Bronchial epithelial cell (primary cell): Measurements from ENCODE around the gene FGFR1OP2.

- RRBS, 2 experiments = no CpG with 5 or more reads among the region's 2 CpGs
These were observed 110.3 kb downstream of the BCAT1 start for GRCh38 chr12:24838513-24839014.

DNA sequence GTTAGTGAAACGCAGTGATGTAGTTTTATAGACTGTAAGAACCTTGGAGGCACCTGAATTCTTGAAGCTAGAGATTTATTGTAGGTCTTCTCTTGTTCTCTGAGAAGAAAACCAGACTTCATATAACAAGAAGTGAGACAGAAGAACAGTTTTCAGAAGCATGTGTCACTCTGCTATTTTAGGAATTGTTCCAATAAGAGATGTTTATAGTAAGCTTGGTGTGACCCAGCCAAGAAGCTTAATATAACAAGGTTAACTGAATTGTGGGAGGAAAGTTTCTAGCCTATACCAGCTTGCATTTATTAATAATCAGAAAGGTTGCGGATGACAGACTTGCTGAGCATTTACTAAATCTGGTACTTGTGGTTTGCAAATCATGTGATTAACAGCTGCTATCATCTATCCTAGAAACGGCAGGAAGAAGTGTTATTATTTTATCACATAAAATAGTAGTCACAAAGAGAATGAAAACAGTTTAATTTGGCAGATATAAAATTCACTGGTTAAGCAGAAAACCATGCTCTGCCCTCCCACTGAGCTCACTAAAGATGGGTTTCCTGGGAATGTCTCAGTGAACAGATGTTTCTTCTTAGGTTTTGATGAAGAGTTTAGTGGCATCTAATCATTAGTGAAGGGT, 49.2 kb upstream of the BCAT1 start:
- RRBS, 2 experiments = no CpG with 5 or more reads among the region's 3 CpGs

GRCh38 chr12:25213644-25214065, 18.6 kb downstream of the ETFRF1 start:
- RRBS, 2 experiments = no CpG with 5 or more reads among the region's 3 CpGs

DNA sequence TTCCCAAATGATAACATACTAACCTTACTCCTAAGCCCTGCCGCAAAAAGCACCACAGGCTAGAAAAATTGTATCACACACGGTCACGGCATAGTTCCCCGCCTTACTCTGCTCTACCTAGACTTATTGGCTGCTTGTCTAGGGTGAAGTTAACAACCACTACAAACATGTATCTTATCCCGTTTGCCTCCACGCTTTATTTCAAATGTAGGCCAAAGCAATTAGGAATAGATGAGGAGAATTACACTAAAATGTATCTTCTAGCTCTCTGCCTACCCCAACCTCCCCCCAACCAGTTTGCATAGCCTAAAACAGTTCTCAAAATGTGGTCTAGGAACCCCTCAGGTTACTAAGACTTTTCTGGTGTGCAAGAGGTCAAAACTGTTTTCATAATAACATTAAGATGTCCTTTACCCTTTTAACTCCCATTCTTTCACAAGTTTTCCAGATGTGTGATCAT, 3.4 kb downstream of the KRAS start:
- RRBS, 2 experiments = no CpG with 5 or more reads among the region's 6 CpGs

GRCh38 chr12:25387263-25387835, 136.6 kb upstream of the KRAS start:
- RRBS, 2 experiments = no CpG with 5 or more reads among the region's 11 CpGs

DNA sequence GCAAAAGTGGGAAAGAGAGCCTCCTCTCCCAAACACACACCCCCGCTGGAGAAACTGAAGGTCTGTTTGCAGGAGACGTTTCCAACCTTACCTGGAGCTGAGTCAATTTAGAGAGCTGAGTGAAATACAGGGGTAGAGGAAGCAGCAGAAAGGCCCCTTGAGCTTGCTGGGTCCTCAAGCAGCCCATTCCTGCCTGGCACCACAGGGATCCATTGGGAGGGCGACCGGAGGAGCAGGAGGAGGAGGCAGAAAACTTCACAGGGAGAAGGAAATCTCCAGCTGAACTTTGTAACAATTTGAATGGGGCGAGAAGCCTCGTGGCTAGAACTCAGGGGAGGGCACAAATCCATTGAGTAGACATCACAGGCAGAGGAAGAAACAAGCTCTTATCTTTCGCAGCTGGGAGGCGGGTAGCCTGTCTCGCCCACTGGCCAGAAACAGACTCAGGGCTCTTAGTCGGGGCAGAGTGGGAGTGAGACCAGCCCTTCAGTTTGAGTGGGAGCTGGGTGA, 77.5 kb upstream of the LMNTD1 start:
- RRBS, 2 experiments = no CpG with 5 or more reads among the region's 10 CpGs

DNA sequence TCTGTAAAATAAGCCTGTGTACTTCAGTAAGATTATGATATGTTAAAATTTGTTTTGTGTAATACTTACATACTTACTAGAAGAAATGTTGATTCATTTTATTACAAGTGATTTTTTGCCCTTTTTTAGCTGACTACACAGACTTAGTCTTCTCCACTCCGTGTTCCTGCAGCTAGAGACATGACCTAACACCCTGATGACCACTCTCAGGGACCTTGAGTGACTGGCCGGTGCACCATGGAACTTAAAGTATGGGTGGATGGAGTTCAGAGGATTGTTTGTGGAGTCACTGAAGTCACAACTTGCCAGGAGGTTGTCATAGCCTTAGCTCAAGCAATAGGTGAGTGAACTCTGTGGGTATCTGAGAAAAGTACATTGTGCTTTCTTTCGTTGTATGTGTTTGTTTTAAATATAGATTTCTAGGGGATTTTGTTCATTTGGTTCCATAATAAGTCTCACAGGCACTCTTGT, 69.7 kb downstream of the BHLHE41 start:
- RRBS, 2 experiments = no CpG with 5 or more reads among the region's 3 CpGs

DNA sequence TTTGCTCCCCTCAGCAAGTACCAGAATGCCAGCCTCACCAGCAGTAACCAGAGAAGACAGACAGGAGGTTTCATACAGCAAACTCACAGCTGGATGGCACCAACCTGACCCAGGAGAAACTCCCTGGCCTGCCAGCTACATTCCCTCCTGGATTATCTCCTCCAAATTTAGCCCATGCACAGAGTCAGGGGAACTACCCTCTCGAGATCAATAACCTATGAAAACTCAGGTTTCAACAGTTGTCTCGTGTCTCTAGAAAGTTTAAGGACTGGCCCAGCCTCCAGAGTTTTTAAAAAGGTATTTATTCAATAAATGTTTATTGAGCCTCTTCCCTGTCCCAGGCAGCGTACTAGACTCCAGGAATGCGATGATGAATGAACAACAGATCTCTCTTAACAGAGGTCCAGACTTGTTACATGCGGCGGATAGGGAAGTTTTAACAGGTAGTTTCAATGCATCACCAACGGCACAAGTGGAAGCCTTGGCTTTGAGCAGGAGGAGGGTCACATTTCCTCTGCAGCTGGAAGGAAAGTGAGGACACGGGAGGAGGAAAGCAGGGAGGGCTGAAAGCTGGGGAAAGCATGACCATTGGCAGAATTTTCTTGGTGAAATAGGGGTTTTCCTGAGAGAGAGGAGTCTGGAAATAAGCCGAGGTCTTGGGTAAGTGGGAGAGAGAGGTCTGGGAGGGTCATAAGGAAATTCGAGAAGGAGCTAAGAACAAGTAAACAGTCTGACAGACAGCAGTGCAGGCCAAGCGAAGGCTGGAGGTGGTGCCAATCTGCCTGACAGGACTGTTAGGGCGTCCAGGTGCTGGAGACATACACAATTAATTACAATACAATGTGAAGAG, 15.6 kb downstream of the BHLHE41 start:
- RRBS, 2 experiments = no CpG with 5 or more reads among the region's 12 CpGs

GRCh38 chr12:26119234-26119849, 5.5 kb downstream of the BHLHE41 start:
- RRBS, 2 experiments = no CpG with 5 or more reads among the region's 2 CpGs

DNA sequence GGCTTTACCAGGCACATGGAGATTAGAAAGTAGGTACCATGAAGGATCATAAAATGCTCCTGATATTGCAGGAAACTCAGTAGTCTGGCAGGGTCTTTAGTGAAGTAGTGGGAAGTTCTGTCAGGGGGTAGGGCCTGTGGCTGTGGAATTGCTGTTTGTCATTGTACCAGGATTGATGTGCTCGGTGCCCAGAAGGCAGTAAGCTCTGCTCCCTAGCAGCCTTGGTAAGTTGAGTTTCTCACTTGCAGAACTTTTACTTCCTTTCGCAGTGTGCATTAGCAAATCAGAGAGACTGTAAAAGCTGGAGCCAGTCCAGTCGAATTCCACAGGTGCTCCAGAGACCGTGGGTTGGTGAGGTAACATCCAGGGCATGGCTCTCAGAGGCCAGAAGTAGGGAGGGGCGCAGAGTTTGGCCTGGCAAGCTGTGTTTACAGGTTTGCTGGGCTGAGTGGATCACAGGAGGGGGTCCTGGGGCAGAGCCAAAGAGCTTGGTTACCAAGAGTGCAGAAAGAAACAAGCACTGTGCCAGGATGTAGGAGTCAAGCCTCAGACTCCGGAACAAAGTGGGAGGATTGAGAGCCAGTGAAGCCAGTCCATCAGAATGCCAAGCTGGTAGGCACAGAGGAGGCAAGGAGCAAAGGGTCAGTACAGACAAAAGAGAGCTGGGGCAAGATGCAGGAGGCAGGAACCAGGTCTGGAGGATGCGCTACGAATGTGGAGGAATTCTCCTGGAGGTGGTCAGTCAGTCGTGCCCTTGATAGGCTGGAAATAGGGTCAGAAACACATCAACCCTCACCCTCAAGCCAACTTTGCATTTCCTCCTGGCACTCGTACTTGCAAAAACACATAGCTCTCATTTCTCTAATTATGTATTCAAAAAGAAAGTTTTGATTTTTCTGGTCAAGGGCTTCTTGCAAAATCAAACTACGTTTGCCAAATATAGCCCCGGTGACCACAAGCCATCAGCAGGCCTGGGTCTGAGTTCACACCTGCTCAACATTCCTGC, 10.3 kb upstream of the BHLHE41 start:
- RRBS, 2 experiments = no CpG with 5 or more reads among the region's 12 CpGs

DNA sequence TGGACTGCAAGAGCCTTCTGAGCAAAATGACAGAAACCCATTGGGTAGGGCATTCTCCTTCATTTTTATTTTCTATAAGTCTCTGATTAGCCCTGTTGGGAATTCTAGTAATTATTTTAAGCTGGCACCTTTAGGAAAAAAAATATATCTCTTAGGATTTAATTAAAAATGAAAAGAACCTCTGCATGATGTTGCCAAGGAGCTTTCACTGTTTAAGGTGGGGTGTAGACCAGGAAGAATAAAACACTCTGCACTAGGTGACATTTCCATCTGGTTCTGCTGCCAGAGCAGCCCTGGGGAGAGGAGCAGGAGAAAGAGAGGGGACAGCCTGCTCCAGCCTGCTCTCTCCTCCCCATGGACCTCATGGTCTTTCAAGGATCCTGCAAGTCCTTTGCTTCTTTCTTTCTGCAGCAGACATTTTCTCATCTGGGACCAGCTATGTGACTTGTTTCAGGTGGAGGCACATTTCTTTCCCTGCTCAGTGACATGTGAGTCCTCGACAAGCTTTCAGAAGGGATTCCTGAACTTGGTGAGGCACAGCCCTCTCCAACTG, 44.9 kb downstream of the SSPN start:
- RRBS, 2 experiments = no CpG with 5 or more reads among the region's 1 CpG

- RRBS, 2 experiments = no CpG with 5 or more reads among the region's 8 CpGs
These were observed 220.0 kb downstream of the ITPR2 start for GRCh38 chr12:26612784-26613529.

DNA sequence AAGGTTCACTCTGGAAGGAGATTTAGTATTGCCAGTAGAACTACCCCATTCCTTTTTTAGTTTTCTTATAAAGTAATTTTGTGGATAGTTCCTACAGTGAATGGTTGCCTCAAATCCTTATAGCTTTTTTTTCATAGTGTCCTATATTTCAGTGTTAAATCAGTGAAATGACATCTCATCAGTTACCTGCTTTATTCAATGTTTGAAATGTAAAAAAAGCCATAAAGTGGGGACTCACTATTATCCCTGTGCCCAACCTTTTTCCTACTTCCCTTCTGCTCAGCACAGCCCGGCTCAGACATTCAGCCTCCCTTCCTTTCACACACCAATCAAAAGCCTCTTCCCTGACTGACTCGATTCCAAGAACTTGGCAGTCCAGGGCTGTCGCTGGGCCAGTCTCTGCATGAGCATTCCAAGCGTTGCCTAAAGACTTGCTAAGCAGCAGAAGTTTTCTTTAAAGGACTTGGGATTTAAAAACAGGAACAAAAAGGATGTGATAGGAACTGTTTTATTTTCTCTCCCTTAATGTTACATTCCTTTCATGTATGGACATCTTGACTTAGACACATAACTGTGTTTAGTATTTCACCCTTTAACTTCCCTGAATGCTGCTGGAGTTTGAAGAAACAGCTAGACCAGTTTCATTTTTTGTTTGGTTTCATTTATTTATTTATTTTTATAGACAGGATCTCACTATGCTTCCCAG, 22.7 kb downstream of the ITPR2 start:
- RRBS, 2 experiments = no CpG with 5 or more reads among the region's 4 CpGs

DNA sequence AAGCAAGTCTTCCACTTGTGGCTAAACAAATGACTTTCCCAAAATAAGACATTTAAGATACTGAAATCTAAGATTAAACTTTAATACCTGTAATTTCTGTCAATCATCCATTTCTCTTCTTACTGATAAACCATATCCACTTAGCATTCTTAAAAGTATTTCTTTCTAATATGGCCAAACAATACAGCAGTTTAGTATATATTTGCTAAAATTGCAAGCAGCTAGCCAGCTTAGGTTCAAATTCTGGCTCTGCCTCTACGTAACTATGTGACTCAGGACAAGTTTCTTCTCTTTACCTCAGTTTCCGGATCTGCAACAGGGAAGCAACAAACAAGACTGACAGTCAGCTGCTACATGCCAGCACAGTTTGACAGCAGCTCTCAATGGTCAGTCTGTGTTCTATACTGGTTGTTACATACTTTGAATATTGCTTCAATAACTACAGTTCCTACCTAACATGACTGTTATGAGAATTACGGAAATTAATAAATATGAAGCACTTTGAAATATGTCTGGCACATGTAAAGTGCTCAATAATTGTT, 1.9 kb downstream of the INTS13 start:
- RRBS, 2 experiments = no CpG with 5 or more reads among the region's 3 CpGs

GRCh38 chr12:26937868-26938825, at the start of gene FGFR1OP2:
Gene FGFR1OP2, plus strand, starts transcription at chr12:26938470.
- RRBS, 2 experiments = under 1 to 1% methylated on average over 17 to 22 of the region's 81 CpGs

GRCh38 chr12:27237954-27238505, 6.1 kb upstream of the STK38L start:
- RRBS, 2 experiments = no CpG with 5 or more reads among the region's 3 CpGs

DNA sequence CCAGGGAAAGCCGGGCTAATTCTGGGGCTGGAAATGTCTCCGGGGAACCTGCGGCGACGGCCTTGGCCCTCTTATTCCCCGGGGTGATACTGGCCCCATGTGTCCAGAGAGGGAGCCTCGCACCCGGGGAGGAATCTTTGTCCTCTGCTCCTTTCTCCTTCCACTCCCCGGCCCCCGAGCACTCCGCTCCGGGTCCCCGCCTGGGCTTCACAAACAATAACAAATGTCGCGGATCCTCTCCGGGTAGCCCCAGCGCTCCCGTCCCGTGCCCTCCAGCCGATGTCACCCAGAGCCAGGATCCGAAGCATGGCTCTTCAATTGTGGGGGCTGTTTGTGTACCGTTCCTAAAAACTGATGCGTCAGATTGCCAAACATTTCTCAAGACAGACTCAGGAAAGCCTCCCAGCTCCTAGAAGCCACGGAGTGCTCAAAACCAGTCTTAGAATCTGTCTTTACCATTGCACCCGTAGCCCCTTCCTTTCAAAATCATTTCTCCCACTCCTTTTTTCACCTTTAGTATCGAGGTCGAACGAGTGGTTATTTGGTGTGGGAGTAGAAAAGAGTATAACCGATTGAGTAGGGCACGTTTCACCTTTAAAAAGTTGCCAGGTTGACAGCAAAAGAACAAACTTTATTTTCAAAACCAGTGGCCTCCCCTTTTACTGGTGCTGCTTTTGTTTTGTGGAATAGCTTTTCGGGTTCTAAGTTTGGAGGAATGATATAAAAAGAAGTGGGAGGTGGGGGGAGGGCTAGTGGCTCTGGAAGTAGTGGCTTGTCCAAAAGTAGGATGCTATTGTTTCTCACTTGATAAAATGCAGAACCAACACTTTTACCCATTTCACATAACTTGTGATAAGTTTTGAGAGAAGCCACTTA, 587 bp downstream of the STK38L start:
- RRBS, 2 experiments = 0 to 5% methylated on average over 3 to 4 of the region's 31 CpGs

DNA sequence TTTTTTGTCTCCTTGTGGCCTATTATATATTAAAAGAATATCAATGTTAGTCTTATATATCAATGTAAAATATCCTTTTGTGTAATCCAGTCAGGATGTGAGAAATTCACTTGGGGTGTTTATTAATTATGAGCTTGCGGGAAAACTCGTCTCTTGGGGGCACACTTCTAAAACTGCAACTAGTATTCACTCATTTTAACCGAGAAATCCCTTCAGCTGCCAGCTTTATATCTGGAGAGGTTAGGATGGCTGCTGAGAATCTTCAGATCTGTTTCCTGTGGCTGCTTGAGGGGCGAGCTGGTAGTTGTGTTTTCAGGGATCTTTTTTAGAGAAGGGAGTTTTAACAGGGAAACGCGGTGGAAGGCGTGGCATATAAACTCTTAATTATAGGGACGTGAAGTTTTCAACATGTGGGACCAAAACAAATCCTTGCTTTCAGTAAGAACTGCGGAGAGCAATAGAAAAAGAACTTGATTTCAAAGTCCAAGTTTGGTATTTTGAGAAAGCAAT, 832 bp downstream of the PPFIBP1 start:
- RRBS, 2 experiments = no CpG with 5 or more reads among the region's 9 CpGs

GRCh38 chr12:27549109-27549601, 25.1 kb downstream of the PPFIBP1 start:
- RRBS, 2 experiments = no CpG with 5 or more reads among the region's 5 CpGs